ENCODE data around the genes SLC7A5 and ZC3H18.

GRCh38 chr16:87415274-87415894 lies 23.2 kb downstream of the MAP1LC3B start:
- RRBS, 2 experiments: no CpG with 5 or more reads among the region's 12 CpGs

DNA sequence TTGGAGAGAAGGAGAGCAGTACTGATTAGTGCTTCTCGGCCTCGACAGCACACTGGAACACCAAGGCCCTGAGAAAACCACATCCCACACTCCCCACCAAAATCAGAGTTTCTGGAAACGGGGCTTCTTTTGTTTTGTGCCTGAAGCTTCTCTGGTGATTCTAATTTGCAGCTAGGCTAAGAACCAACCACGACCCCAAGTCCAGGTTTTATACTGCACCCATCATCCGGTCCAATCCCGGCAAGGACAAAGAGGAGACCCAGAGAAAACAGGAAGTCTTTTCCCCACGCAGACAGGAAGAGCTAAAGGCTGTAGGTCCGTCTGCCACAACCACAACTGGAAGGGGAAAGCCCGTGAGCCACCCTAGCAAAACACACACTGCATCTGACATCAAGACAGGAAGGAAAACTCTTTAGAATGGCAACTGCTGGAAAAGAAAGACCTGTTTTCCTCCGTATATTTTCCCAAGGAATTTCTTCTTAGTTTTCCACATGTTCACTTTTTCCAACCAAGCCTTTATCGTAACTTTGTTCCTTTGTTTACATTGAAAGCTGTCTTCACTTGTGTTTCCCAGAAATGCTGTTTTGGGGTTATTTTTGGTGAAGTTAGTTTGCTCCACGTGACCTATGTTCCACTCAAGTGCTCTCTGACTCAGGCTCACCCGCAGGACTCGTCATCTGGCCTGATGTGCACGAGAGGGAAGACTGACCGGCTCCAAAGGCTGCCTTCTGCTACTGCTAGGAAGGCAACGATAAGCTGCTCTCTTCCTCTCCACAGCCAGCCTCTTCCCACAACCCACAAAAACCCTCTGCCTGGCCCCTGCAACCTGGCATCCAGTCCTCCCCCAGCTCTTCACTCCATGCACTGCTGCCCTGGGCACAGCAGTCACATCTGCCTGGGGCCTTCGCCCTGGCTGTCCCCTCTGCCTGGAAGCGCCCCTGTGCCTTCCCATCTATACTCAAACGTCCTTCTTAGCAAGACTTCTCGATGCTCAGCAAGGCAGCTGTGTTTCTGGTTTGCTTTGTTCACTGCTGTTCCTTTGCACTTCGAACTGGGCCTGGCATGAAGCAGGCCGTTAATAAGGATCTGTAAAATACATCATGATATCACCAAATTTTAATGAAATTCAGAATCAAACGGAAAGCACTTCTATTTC lies 28.2 kb downstream of the ZCCHC14 start:
- RRBS, 2 experiments: no CpG with 5 or more reads among the region's 24 CpGs

DNA sequence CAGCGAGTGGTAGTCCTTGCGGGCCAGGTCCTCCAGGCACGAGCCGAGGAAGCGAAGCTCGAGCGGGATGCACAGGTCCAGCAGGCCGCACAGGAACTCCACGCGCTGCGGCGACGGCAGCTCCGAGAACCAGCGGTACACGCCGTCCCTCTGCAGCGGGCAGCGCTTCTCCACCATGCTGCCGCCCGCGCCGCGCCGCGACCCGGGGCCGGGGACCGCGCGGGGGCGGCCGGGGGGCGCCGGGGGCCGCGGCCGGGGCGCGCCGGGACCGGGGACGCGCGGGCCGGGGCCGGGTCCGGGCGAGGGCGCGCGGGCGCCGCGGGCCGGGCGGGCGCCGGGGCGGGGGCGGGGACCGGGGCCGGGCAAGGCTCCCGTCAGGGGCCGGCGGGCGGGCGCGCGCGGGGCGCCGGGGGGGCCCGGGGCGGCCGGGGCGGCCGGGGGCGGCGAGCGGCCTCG lies 734 bp downstream of the ZCCHC14 start:
- RRBS, 2 experiments: 0 to 3% methylated on average over 5 of the region's 82 CpGs

DNA sequence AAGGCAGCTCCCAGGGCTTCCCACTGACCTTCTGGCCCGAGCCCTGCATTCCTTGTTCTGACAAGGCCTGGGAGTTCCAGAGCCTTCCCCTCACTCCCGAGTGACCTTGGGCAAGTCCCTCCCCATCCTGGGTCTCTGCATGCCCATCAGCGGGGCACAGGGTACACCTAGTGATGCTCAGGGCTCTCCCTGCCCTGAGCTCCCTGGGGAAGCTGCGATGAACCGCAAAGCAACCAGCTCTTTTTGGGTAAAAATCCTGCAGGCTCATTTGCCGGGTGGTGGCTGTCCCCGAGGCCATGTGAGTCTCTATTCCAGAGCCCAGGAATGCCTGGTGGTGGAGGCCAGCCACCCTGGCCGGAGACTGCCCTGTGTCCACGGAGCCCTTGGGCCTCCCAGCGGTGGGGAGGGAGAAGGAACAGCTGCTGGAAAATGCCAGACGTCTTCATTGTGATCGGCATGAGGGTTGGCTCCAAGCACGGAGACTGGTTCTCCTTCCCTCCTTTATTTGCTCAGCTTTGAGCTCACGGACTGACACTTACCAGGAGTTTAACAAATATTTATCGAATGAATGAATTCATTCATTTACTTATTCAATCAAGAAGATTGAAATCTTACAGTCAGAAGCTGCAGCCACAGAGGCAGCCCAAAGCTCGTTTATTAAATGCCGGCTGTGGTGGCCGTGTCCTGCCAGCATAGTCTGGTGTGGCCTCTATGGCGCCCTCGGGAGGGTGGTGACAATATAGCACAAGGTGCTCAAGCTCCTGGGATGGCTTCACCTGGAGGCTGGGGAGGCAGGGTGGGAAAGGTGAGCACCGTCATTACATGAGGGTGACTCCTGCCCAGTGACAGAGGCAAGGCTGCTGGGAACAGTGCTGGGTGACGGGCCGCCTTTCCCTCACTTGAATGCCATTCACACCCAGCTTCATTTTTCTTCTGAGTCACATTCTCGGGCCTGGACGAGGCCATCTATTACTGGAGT lies 31.2 kb upstream of the JPH3 start:
- RRBS, 2 experiments: 2 to 9% methylated on average over 3 of the region's 25 CpGs

DNA sequence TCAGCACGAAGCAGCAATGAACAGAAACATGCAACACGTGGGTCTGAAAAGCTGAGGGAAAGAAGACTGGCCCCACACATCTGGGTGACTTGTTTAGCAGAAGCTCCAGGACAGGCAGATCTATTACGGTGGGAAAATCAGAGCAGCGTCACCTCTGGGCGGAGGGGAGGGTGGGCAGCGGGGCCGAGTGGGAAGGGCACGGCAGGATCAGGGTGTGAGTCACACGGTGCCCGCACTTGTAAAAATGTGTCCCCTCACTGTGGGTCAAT lies 40.8 kb downstream of the KLHDC4 start:
- RRBS, 2 experiments: no CpG with 5 or more reads among the region's 10 CpGs

GRCh38 chr16:87868916-87870135 lies at the start of gene SLC7A5:
Gene SLC7A5, minus strand, starts transcription at chr16:87869507.
- RRBS, 2 experiments: 1 to 2% methylated on average over 24 of the region's 130 CpGs

DNA sequence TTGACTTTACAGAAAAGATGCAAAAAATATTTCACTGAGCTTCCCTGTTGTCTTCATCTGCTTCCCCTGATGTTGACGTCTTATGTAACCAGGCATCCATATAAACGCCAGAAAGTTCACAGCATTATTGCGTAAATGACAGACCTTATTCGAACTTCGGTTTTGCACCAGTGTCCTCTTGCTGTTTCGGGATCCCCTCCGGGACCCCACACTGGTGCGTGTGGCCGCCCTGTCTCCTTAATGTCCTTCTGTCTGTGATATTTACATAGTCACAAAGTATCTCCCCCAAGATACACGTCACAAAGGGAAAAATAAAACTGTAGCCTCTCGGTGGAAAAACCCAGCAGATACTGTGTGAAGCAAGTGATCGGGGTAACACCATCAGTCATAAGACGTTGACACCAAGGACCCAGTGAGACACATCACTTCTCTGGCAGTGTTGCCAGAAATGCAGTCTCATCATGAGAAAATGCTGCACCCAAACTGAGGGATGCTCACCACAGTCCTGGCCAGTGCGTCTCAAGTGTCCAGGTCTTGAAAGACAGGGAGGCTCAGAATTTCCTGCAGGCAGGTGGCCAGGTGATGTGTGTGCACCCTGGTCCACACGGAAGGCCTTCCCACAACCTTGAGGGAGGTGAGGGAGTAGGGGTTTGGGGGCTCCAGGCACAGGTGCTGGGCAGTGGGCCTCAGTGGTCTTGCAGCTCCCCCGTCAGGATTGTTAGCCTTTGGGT lies 4.3 kb downstream of the BANP start:
- RRBS, 2 experiments: no CpG with 5 or more reads among the region's 16 CpGs

- RRBS, 2 experiments: no CpG with 5 or more reads among the region's 15 CpGs
These were observed 31.6 kb downstream of the BANP start for GRCh38 chr16:87982783-87983266.

- RRBS, 2 experiments: no CpG with 5 or more reads among the region's 10 CpGs
These were observed 75.5 kb downstream of the BANP start for GRCh38 chr16:88026708-88027168.

- RRBS, 2 experiments: no CpG with 5 or more reads among the region's 43 CpGs
These were observed 76.1 kb downstream of the BANP start for GRCh38 chr16:88027173-88027862.

DNA sequence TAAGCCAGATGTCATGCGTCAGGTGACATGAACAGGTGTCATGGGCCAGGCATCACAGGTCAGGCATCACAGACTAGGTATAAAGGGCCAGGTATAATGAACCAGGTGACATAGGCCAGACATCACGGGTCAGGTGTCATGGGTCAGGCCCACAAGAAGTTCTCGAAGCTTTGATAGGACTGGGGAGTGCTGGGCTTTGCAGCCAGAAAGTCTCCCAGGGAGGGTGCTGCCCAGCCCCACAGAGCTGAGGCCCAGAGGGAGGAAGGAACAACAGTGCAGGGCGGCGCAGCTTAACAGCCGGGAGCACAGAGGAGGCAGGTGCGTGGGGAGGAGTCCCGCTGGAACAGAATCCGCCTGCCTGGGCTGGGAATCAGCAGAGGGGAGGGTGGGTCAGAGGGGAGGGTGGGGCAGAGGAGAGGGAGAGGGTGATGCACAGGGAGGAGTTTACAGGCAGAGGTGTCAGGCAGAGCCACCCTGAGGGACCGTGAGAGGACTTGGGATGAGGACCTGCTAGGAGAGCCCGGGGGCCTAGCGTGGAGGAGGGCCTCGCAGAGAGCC lies 42.3 kb upstream of the ZNF469 start:
- RRBS, 2 experiments: 80 to 87% methylated on average over 3 of the region's 13 CpGs

- RRBS, 2 experiments: 2 to 4% methylated on average over 16 of the region's 22 CpGs
These were observed 5.5 kb downstream of the ZNF469 start for GRCh38 chr16:88388123-88388748.

- RRBS, 2 experiments: 87 to 88% methylated on average over 4 of the region's 24 CpGs
These were observed 11.9 kb downstream of the ZFPM1 start for GRCh38 chr16:88464730-88465558.

- RRBS, 2 experiments: no CpG with 5 or more reads among the region's 29 CpGs
These were observed 27.0 kb downstream of the ZFPM1 start for GRCh38 chr16:88479761-88480778.

- RRBS, 2 experiments: no CpG with 5 or more reads among the region's 24 CpGs
These were observed 36.3 kb downstream of the ZFPM1 start for GRCh38 chr16:88489291-88489892.

GRCh38 chr16:88503371-88503784 lies 50.3 kb downstream of the ZFPM1 start:
- RRBS, 2 experiments: 93 to 100% methylated on average over 2 of the region's 11 CpGs

DNA sequence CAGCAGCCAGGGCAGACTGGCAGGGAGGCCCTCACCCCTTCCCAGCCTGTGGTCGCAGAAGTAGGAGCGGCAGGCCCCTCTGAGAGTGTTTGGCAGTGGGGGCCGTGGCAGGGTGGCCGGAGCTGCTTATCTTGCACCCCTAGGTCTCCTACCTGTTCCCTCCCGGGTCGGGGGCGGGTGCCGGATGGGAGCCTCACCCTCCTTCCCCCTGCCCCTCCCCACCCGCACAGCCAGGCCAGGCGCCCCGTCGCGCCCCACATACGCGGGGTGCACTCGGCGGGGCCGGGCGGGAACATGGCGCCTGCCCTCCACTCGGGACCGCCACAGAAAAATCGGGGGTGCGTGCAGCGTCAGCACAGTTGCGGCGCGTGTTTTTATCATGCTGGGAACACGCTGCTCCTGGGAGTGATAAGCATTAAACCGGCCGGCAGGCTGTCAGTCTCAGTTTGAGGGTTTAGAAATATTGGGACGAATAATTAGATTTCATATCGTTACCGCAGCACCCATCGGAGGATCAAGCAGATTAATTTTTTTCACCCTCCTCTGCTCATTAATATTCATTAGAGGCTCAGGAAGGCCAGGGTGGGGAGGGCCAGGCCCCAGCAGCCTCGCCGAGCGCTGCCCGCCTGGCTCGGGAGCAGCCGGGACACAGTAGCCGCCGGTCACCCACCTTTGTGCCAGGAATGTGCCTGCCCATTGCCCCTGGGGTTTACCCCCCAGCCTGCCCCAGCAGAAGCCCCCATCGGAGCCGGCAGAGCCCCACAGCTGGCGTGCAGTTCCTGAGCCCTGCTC lies 46.4 kb upstream of the ZC3H18 start:
- RRBS, 2 experiments: 13 to 25% methylated on average over 4 to 10 of the region's 46 CpGs

- RRBS, 2 experiments: no CpG with 5 or more reads among the region's 22 CpGs
These were observed 44.1 kb upstream of the ZC3H18 start for GRCh38 chr16:88525909-88526608.

- RRBS, 2 experiments: 2% methylated on average over 45 to 63 of the region's 139 CpGs
These were observed at the start of gene ZC3H18 for GRCh38 chr16:88569911-88571397. Gene ZC3H18, plus strand, starts transcription at chr16:88570403.

- RRBS, 2 experiments: no CpG with 5 or more reads among the region's 7 CpGs
These were observed 9.4 kb downstream of the ZC3H18 start for GRCh38 chr16:88579675-88579943.

All from bronchial epithelial cell (primary cell).